Pulmonary artery (tissue), 1 donor: ENCODE measurements around the genes SACM1L, LZTFL1 and CCR9.

- PRO-cap, result no peak
These were observed 7.5 kb downstream of the ZNF197 start for GRCh38 chr3:44632213-44632865.

GRCh38 chr3:44685280-44685992 lies 27.0 kb upstream of the ZNF502 start:
- PRO-cap, result no peak

DNA sequence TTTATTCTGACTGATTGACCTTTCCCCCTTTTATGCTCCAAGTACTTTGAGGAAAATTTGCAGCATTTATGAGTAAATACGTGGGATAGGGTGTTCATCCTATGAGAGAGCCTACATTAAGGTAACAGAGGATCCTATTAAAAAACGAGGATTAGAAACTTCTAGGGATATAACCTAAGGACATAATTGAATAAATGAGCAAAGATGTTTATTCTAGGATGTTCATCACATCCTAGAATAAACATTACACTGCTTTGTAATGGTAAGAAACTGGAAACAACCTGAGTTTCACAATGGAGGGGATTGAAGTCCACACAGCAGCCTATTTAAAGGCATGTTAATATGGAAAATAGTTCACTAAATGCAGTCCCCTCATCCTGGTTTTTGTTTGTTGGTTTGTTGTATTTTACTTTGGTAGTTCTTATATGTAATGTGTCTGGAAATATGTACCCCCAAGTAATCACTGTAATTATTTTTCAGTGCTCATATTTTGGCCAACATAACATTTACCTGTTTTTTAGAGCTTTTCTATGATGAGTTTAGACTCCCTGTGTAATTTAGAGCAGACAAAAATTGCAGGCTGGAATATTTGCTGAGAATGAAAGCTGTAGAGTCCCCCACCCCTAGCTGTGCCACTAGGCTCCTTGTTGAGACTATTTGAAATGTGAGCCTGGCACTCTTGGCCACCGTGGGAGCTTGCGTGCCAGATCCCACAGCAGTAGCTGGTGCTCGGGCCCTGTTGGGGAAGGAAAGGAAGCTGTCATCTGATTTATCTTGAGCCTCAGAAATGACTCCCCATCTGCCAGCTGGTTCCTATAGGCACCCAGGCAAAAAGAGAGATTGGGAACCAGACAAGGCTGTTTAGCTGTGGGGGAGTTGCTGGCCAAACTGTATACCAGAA lies 23.7 kb upstream of the CLEC3B start:
- PRO-cap, result unidirectional peak, plus-strand start at position 293 of the sequence

DNA sequence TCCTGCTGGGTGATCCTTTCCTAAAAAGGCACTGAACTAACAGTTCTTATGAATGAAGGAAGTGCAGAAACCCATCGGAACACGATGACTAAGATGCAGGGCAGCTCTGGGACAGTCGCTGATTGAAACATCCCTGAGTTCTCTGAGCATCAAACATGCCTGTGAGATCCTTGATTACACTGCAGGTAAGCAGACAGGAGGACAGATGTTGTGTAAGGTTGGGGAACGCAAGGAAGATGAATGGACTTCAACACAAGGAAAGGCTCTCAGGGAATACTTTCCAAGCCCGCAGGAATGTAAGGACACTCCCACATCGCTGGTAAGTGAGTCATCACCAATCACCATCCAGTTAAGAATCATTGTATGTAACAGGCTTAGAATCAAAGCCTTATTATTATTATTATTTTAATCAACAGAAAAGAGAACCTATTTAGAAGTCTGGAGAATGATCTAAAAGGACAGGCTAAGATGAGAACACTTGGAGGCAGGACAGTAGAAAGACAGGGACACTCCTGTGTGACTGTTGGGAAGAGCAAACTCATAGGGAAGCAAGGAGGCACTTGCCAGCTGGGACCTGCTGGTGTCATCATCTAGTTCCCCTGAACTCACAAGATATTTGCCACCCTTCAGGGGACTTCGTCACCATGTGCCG lies 26.1 kb downstream of the TMEM158 start:
- PRO-cap, result no peak

DNA sequence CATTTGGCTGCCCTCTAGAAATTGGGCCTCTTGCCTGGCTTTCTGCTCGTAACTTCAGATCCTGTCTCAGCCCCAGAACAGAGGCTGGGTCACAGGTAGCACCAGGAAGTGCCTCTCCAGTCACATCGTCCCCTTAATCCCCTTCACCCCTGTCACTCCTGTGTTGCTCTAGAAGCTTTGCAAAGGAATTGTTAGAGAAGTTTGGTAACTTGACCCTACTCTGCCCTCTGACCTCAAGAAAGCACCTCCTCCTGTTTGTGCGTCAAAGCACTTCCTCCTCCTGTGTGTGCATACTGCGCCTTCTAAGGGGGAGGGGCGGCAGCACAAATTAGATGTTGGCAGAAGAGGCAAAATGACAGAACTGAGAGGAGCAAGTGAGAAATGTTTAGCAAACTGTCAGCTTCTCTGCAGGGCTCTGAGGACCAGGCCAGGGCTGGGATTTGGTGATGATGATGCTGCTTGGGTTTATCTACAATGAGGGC lies 76.1 kb downstream of the LARS2 start:
- PRO-cap, result no peak

DNA sequence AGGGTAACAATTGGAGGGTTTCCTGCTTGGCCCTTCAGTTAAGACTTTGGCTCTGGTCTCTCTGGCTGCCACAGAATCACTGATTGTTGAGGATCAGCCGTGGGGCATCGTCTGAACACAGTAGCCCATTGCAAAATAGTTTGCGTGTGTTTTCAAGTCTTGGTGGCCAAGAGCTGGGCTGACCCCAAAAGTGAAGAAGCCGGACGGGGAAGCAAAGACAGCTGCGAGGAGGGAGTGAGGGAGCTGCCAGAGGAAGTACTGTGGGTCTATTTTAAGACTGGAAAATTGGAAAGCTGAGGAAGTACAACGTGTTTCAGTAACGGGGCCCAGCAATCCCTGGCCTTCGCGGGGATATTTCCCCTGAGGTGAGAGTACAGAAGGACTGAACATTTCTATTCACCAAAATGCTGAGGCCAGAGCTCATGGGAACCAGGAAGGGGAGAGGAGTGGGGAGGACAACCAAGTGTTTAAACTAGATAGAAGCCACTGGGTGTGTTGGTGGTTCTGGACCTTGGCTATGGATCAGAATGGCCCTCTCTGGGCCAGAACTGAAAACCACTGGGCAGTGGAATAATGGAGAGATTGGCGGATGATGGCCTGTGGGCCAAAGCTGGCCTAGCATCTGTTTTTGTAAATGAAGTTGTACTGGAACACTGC lies 34.2 kb upstream of the LIMD1 start:
- PRO-cap, result no peak

- PRO-cap, result no peak
These were observed 29.3 kb upstream of the LIMD1 start for GRCh38 chr3:45565151-45565671.

DNA sequence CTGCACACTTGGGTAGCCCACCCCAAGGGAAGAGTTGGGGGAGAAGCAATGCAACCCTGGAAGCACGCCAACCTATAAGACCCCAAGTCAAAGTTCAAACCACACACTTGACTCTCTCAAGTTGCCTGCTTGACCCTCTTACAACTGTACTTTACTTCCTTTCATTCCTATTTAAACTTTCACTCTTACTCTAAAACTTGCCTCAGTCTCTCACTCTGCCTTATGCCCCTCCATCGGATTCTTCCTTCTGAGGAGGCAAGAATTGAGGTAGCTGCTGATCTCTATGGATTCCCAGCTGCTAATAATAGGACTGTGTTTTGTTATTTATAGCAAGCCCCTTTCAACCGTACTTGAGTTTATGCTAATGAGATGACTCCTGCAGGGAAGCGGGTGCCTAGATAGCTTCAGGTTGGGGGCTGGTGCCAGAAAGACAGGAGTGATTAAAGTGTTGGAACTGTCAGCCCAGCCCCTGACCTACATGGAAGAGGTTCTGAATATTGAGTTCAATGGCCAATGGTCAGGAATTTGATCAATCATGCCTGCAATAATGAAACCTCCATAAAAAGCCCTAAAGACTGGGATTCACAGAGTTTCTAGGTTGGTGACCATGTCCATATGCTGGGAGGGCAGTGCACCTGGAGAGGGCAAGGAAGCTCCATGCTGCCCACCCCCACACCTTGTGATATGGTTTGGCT lies 21.8 kb upstream of the LIMD1 start:
- PRO-cap, result no peak

DNA sequence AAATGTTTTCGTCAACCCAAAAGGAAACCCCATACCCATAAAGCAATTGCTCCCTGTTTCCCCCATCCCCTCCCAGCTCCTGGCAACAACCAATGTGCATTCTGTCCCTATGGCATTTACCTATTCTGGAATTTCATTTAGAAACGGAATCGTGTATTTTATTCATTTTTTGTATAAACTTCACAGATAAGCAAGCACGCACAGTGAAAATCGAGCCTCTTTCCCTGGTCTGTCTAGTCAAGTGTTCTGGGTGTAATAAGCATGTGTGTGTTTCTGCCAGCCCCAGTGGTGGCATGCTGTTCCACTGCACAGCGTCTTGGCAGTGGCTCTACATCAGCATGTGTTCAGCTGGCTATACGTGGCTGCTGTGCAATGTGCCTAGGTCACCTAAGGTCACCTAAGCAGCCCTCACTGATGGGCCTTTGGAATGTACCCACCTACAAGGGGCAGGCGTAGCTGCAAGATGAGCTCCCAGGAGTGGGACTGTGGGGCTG lies 4.8 kb downstream of the LIMD1 start:
- PRO-cap, result no peak

- PRO-cap, result no peak
These were observed 9.6 kb downstream of the LIMD1 start for GRCh38 chr3:45604141-45604655.

GRCh38 chr3:45664541-45665014 lies 24.6 kb upstream of the SACM1L start:
- PRO-cap, result no peak

- PRO-cap, result no peak
These were observed 11.3 kb upstream of the SACM1L start for GRCh38 chr3:45677626-45678518.

DNA sequence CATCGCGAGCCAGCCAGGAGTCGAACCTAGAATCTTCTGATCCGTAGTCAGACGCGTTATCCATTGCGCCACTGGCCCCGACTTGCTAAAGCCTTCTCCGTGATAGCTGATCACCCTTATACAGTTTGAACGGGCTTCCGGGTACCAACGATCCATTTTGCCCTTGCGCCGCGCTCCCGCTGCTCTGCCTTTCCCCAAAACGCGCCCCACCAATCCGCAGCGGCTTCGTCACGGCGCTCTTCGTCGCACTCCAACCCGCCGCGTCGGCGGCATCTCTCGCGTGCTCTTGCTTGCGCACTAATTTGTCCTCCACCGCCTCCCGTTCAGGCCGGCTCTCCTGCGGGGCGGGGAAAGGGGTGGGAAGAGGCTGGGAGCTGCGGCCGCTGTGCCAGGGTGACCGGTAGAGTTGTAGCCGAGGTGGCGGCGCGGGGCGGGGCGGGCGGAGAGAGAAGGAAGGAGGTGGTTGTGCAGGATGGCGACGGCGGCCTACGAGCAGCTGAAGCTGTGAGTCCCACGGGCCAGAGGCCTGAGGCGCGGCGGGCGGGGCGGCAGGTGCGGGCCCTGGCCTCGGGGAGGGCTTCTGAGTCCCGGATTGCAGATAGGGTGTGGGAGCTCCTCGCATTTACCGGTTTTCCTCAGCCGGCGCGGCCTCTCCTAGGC lies at the start of gene SACM1L:
Gene SACM1L, plus strand, starts transcription at position 403 of the 660 bp plus-strand sequence.
- PRO-cap, result bidirectional peak, plus-strand start at position 442 of the sequence, minus-strand start at position 186 of the sequence; unidirectional peak, plus-strand start at position 529 of the sequence

DNA sequence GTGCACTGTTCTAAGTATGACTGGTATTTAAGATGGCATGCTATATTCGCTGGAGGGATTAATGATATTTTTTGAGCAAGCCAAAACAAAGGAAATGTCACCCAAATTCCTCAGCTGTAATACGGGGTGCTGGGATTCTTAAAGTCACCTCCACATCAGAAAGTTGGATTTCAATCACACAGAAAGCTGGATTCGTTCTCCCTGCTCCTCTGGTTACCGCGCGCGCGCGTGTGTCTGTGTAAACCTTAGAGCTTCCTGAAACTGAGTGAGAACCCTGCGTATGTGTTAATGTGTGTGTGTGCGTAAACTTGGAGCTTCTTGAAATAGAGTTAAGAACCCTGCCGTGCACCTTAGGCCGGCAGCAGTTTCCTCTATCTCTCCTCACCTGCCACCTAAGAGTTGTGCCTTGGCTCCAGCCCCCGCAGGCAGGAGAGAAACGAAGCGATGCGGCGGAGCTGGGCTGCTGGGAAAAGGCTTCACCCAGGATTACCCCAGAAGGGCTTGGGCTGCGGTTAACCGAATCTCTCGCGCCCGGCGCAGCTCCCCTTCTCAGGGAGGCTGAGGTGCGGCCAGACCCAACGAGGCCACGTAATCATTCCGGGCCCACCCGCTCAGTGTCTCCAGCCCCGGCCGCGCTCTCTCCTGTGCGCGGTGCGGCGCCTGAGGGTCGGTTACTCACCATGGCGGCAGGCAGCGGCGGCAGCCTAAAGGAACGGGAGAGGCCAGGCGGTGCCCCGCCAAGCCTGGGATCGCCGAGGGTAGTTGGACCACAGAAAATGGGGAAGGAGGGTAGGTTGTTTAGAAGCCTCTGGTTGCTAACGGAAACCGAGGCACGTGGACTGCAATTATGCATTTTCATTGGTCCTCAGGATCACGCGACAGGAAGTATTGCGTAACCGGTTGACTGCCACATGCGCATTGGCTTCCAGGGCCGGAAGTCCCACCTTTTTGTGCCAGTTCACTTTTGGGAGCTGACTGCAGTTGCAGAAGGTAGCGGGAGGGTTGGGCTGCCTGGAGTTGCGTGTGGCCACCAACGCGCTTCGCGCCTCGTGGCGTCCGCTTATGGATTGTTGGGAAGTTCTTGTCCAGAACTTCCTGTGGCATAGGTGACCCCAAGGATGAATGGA lies at the start of gene LZTFL1:
Gene LZTFL1, minus strand, starts transcription at position 810 of the 1,127 bp plus-strand sequence.
- PRO-cap, result bidirectional peak, plus-strand start at position 986 of the sequence, minus-strand start at position 778 of the sequence

- PRO-cap, result no peak
These were observed at the start of gene CCR9 for GRCh38 chr3:45886001-45886798. Gene CCR9 (plus strand): TSS chr3:45886543.

DNA sequence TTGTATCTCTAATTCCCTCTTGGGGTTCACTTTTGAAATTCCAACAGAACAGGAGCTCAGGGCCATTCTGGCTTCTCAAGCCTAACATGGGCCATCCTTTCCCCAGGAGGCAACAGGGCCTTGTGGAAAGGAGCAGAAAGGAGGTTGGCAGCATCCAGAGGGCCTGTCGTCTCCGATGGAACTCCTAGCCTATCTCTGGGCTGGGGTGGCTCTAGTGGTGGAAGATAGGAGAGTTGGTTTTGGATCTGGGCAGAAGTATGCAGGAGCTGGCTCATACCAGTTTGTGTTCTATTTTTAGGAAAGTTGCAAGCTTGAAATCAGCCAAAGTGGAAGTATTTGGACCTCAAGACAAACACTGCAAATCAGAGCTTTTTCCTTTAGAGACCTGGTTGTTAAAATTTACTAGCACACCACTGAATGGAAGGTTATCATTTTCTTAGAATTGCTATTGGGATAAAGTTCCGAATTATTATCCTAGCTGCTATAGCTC lies 35.4 kb upstream of the XCR1 start:
- PRO-cap, result no peak

- PRO-cap, result no peak
These were observed 62.9 kb upstream of the XCR1 start for GRCh38 chr3:46090053-46090735.

DNA sequence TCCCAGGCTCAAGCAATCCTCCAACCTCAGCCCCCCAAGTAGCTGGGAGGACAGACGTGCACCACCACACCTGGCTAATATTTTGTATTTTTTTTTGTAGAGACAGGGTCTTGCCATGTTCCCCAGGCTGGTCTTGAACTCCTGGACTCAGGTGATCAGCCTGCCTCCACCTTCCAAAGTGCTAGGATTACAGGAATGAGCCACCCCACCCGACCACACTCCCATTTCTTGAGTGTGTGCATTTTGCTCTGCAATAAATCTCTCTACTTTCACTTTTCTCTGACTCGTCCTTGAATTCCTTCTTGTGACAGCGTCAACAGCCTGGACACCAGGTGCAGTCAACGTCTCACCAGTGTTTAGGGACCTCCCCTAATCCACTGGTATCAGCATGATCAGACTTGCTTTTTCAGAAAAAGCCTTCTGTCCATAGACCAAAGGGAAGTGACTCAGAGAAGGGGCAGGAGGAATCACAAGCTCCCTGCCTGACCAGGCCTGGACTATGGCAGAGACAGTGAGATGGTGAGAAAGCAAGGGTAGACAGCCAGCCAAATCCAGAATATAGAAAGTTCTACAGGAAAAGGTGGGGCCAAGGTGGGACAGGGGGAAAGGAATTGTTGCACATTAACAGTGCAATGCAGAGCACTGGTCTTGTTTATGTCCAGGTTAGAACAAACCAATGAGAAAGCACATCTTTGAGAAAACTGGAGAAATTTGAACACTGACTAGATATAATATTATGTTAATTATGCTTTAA lies 15.4 kb downstream of the CCR5 start:
- PRO-cap, result no peak

- PRO-cap, result no peak
These were observed 6.2 kb downstream of the LRRC2 start for GRCh38 chr3:46559966-46560315.

GRCh38 chr3:46563717-46565078 lies 1.9 kb downstream of the LRRC2 start:
- PRO-cap, result no peak